Islet of Langerhans (tissue), 1 donor: ENCODE measurements around the genes ERBB2, GRB7 and NR1D1.

GRCh38 chr17:39094433-39095248 lies 56.8 kb downstream of the PLXDC1 start:
- RRBS: no CpG with 5 or more reads among the region's 13 CpGs

GRCh38 chr17:39110294-39111132 lies 40.9 kb downstream of the PLXDC1 start:
- RRBS: no CpG with 5 or more reads among the region's 20 CpGs

- RRBS: no CpG with 5 or more reads among the region's 8 CpGs
These were observed 1.7 kb downstream of the CACNB1 start for GRCh38 chr17:39195723-39196185.

DNA sequence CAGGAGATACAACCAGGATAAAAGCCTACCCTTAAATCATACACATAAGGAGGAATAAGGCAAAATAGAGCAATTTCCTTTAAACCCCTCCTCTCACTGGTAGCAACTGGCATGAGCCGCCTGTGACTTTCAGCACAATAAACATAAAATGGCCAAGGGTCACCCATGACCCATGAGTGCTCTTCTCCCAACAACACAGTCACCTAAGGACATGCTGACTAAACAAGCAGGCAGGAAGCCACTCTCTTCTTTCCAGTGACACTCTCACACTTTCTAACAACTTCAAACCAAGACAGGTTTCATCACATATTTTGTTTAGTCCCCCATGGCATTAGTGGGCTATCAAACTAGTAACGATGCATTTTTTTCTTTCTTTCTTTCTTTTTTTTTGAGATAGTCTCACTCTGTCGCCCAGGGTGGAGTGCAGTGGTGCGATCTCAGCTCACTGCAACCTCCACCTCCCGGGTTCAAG lies 30.9 kb upstream of the STAC2 start:
- RRBS: no CpG with 5 or more reads among the region's 5 CpGs

DNA sequence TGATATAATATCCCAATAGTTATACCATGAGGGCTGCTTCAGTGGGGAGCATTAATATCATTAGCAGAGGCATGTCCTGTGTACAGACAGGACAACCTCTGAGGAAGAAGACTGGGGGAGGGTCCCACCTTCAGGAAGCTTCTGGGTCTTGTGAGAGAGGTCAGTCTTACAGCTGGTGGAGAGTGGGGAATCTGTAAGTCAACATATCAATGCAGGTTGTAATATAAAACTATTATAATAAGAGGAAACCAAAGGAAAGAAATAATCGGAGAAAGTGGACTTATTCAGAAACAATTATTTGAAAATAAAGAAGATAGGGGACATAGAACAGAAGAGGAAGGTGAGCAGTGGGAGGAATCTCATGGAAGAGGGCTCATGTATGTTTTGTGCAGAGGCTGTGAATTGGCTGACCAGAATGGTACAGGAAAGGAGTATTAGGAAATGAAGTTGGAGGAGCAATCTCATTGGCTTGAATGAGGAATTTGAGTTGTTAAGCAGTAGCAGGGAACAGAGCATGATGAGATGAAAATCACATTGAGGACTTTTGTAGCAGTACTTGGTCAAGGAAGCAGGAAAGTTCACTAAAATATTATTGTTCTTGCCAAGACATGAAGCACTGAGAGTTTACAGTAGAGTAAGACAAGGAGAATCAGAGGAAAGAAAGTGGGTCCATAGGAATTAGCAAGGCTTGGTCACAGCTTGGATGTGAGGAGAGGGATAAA lies 68.1 kb downstream of the NEUROD2 start:
- RRBS: no CpG with 5 or more reads among the region's 1 CpG

- RRBS: no CpG with 5 or more reads among the region's 3 CpGs
These were observed 54.2 kb downstream of the NEUROD2 start for GRCh38 chr17:39553392-39554085.

DNA sequence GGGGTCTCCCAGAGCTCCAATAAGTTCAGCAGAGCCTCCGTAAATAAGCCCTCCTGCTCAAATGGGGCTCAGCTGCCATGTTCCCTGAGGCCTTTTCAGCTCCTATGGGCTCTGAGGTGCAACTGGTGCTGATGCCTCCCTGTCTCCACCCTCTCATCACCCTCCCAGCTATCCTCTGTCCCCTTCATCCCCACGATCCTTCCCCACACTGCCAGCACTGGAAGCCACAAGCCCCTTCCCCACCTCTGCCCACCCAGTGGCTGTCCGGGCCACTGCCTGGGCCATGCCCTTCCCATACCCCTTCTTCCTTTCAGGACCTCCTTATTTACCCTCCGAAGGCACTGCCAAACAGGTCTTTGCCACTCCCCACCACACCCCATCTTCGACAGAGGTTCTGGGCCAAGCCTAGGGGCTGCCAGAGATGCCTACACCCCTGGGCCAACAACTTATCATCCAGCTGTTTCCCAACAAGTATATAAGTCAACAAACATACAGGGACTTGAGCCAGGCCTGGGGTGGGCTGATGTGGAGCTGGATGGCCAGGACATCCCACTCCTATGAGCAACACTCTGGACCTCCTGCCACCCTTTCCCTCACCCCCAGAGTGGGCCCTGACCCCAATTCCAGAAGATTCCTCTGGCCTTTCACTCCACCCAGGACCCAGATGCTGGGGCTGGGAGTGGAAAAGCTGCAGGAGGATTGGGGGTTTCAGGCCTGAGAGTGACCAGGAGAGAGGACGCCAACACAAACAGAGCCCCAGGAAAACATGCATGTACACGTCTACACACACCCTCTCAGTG lies 1.5 kb upstream of the PPP1R1B start:
- RRBS: no CpG with 5 or more reads among the region's 7 CpGs

GRCh38 chr17:39663673-39664661 lies 1.2 kb upstream of the TCAP start:
- RRBS: 68% methylated on average over 8 of the region's 17 CpGs

- RRBS: 97% methylated on average over 1 of the region's 7 CpGs
These were observed 8.4 kb downstream of the PGAP3 start for GRCh38 chr17:39679275-39679953.

DNA sequence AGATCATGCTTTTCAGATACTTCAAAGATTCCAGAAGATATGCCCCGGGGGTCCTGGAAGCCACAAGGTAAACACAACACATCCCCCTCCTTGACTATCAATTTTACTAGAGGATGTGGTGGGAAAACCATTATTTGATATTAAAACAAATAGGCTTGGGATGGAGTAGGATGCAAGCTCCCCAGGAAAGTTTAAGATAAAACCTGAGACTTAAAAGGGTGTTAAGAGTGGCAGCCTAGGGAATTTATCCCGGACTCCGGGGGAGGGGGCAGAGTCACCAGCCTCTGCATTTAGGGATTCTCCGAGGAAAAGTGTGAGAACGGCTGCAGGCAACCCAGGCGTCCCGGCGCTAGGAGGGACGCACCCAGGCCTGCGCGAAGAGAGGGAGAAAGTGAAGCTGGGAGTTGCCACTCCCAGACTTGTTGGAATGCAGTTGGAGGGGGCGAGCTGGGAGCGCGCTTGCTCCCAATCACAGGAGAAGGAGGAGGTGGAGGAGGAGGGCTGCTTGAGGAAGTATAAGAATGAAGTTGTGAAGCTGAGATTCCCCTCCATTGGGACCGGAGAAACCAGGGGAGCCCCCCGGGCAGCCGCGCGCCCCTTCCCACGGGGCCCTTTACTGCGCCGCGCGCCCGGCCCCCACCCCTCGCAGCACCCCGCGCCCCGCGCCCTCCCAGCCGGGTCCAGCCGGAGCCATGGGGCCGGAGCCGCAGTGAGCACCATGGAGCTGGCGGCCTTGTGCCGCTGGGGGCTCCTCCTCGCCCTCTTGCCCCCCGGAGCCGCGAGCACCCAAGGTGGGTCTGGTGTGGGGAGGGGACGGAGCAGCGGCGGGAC lies at the start of gene ERBB2:
TSS of gene ERBB2 (plus strand) at position 544 of the 831 bp plus-strand sequence.
- RRBS: 8% methylated on average over 28 of the region's 43 CpGs

- RRBS: no CpG with 5 or more reads among the region's 23 CpGs
These were observed at the start of gene GRB7 for GRCh38 chr17:39737209-39738058. TSS of gene GRB7 (plus strand) at chr17:39737938.

GRCh38 chr17:39924776-39925936 lies 2.2 kb downstream of the ORMDL3 start:
- RRBS: no CpG with 5 or more reads among the region's 15 CpGs

GRCh38 chr17:39948477-39948838 lies 14.3 kb upstream of the GSDMA start:
- RRBS: no CpG with 5 or more reads among the region's 7 CpGs

DNA sequence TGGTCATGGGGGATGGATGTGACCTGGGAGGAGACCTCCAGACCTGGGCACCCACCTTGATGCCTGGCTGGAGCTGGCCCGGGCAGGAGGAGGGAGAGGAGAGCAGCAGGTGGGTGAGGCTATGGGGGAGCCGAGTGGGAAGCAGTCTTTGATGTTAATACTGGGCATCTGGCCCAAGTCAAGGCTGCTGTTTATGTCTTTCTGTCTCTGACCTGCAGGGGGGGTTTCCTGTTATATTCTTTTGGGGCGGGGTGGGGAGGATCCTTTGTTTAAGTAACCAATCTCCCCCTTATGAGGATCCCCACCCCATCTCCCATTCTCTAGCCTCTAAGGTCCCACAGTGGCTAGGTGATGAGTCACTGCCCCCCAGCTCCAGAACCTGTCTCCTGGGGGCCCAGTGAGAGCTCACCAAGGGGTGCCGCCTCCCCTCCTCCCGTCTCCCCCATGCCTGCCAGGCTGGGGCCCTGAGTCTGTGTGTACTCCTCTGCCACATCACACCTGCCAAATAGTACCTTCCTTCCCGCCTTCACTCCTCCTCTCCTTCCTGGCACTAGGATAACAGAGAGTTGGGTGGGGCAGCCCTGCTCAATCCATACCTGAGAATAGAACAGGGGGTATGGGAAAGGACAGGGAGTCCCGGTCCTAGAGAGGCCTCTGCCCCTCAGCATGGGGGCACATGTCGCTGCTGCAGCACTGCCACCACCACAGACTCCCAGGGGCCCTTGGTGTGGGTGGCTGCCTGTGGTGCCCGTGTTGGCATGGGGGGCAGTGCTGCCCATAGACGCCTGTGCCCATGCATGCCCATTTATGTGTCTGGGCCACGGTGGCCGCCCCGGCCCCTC lies 7.2 kb downstream of the THRA start:
- RRBS: no CpG with 5 or more reads among the region's 13 CpGs

DNA sequence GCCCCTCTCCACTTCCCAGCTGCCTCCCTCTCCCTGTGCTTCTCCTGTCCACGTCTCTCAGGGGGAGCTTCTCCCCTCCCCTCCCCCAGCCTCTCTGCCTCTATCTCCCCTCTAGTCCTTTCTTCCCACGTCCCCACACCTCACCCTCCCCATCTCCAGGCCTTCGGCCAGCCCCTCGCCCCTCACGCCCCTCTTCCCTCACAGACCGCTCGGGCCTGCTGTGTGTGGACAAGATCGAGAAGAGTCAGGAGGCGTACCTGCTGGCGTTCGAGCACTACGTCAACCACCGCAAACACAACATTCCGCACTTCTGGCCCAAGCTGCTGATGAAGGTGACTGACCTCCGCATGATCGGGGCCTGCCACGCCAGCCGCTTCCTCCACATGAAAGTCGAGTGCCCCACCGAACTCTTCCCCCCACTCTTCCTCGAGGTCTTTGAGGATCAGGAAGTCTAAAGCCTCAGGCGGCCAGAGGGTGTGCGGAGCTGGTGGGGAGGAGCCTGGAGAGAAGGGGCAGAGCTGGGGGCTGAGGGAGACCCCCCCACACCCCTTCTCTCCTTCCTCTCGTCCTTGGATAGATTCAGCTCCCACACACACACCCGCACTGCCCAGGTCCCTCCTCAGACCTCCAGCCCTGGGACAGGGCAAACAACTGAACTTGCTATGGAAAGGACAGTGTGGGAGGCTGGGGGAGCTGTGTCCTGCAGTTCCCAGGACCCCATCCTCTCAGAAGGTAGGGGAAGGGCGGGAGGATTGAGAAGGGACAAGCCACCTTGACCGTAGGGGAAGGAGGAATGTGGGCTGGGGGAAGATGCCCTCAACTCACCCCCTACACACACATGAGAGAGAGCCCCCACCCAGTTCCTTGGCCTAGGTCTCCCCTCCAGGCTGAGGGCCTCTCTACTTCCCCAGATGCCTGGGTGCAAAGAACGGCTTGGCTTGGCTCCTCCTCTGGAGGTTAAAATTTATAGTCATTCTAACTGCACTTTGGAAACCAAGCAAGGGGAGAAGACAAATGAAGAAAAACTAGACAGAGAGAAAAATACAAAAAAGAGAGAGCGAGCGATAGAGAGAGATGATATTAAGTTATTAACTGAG lies 11.0 kb downstream of the NR1D1 start:
- RRBS: no CpG with 5 or more reads among the region's 30 CpGs

DNA sequence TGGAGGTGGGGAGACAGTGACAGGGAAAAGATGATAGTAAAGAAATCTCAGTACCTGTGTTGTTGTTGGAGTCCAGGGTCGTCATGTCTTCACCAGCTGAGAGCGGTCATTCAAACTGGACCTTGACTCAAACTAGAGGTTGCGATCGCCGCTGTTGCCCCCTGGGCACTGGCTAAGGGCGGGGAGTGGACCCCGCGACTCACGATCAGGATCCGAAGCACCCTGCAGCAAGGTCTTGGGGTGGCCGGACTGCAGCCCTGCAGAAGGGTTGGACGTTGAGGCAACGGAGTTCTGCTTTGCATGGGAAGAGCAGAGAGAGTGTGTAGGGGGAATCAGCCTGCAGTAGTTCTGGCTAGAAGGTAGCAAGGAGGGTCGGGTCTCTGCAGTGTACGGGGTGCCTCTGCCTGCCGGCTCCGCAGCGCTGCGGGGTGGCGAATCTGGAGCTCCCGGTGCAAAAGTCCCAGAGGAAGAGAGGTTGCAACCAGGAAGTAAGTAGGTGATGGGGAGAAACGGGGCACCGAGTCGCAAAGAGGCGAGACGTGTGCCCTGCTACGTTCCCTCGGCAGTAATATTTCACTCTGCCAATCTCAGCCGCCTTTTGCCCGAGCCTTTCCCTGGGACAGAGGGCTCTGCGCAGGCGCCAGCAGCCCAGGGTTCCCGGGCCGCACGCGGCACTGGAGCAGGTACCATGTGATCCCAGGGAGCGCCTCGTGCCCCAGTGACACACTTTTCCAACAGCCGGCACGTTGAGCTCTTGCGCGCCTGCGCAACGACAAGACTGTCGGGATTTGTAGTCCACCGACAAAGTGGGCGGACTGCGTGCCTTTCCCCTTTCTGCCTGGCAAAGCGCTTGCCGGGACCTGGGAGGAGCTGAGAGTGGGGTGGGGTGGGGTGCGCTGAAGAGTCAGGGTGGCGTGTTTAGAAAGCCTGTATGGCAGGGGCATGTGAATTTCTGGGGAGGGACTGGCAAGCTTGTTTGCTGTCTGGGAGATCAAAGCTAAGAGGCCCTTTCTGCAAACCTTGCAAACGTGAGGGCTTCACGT lies at the start of gene NR1D1:
TSS of gene NR1D1 (minus strand) at position 580 of the 1,043 bp plus-strand sequence.
- RRBS: 4% methylated on average over 13 of the region's 54 CpGs

DNA sequence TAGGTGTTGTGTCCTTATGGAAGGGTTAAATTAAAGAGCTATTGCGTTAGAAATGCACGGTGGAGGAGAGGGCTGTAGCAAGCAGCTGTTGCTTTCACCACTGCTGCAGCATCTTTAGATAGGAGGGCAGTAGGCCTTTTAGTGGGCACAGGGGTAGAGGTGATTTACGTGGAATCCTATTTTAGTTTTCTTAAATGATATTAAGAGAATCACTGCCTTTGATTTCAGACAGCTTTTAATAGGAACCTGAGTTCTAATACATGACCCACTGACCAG lies 1.9 kb downstream of the MSL1 start:
- RRBS: no CpG with 5 or more reads among the region's 3 CpGs

GRCh38 chr17:40220025-40220544 lies 981 bp downstream of the WIPF2 start:
- RRBS: no CpG with 5 or more reads among the region's 11 CpGs

GRCh38 chr17:40224458-40225316 lies 5.6 kb downstream of the WIPF2 start:
- RRBS: no CpG with 5 or more reads among the region's 13 CpGs

GRCh38 chr17:40346031-40346614 lies 18.4 kb downstream of the GJD3 start:
- RRBS: no CpG with 5 or more reads among the region's 8 CpGs